Neural cell (in vitro differentiated cells): ENCODE results near the genes CDK9 and DPM2.

DNA sequence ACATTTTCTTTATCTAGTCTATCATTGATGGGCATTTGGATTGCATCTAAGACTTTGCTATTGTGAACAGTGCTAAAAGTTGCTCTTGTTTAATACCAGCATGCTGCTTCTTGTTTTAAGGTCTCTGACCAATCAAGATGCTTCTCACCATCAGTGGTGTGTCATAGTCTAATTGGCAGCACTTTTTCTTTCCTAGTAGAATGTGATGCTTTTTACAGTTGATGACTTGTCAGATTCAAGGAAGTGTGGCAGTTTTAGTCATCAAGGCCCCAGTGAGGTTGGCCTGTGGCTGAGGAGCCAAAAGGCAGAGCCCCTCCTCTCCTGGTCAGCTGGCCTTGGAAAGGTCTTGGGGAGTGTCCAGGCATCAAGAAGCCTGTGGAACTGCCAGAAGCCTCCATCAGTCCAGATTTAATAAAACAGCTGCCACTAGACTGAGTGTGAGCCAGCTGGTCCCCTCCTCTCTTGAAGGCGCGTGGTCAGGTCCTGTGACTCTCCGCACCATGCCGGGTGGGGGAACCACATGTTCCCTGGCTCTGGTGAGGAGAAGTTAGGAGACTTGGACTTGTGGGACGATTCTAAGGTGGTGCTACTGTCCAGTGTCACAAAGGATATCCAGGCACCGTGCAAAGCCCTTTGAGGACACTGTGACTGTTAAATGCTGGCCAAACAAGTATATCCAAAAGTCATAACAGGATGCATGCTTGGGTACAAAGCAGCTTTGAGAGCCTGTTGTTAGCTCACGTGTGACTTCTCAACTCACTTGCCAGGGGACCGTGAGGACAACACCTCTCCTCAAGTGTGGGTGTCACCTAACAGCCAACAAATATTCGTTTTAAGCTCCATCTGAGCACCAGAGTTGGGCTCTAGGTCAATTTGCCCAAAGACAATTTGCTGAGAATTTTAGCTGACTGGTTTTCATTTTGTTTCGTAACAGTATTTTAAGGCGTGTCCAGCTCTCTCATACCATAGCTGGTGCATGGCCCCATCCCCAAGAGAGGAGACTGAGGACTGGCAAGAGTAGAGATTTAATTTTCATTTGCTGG is 6.1 kb upstream of the ANGPTL2 start:
- RAMPAGE, long total RNA = no peak

GRCh38 chr9:127154629-127155183 is 32.3 kb upstream of the ANGPTL2 start:
- RAMPAGE, long total RNA = no peak

GRCh38 chr9:127557907-127558590 is 10.8 kb downstream of the NIBAN2 start:
- RAMPAGE, long total RNA = no peak

- RAMPAGE, long total RNA = no peak
Observed at GRCh38 chr9:127568016-127568498, 816 bp downstream of the NIBAN2 start.

DNA sequence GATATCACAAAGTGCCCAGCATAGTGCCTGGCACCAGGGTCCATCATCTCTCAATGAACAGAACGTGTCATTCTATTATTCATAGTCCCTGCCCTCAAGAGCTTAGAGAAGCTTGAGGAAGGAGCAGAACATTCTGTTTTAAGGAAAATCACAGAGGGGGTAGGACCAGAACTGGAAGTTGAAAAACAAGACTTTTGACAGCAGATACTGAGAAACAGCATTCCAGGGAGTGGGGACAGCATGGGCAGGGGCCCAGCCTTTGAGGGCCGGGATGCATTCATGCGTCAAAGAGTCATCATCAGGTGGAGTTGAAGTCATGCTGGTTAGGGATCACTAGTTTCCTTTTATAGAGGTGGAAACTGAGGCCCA is 1.6 kb upstream of the NIBAN2 start:
- RAMPAGE, long total RNA = no peak

GRCh38 chr9:127573921-127575125 is 5.5 kb upstream of the NIBAN2 start:
- RAMPAGE, long total RNA = no peak

GRCh38 chr9:127633908-127634402 is 21.9 kb downstream of the STXBP1 start:
- RAMPAGE, long total RNA = no peak

DNA sequence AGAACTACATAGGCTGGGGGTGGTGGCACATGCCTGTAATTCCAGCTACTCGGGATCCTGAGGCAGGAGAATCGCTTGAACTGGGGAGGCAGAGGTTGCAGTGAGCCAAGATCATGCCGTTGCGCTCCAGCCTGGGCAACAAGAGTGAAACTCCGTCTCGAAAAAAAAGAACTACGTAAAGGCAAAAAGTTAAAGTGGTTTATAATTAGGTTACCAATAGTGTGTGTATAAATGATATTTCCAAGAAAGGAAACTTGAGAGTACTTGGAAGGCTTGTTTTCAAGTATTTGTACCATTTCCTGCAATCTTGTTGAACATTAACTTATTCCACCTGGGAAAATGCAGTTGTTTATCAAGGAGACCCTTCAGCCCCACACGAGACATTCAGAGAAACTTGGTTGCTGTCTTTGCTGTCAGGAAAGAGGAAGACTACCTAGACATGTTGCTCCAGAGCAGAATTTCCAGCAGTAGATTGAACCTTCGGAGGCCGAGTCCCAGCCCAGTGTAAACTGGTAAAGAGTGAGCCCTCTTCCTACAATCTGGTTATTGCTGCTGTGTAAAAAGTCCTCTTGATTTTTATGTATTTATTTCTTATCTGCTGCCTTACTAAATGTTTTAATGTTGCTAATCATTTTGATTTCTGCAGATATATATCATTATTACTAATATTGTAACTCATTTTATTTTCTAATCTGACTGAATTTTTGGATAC is 30.1 kb downstream of the STXBP1 start:
- RAMPAGE, long total RNA = no peak

DNA sequence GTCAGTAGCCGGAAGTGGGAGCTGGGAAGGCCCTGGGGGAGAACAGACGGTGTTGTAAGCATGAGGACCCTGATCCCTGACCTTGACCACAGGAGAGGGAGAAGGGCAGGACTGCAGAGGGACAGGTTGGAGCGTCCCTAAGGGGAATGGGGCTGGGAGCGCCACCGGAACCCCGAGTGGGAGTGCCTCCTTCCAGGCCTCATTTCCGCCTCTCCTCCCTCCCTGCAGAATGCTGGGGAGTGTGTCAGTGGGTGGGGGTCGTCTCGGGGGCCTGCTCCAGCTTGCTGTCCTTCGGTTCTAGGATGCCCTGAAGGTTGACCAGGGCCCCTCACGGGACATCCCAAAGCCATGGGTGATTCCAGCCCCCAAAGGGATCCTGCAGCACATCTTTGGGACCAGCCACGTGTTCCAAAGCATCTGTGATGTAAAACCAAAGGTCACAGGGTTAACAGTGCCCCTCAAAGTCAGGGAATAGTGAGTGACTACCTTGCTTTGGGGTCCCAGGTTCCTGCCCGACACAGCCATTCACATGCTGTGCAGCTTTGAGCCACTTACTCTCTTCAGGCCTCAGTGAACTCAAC is 754 bp downstream of the TTC16 start:
- RAMPAGE, long total RNA = no peak

DNA sequence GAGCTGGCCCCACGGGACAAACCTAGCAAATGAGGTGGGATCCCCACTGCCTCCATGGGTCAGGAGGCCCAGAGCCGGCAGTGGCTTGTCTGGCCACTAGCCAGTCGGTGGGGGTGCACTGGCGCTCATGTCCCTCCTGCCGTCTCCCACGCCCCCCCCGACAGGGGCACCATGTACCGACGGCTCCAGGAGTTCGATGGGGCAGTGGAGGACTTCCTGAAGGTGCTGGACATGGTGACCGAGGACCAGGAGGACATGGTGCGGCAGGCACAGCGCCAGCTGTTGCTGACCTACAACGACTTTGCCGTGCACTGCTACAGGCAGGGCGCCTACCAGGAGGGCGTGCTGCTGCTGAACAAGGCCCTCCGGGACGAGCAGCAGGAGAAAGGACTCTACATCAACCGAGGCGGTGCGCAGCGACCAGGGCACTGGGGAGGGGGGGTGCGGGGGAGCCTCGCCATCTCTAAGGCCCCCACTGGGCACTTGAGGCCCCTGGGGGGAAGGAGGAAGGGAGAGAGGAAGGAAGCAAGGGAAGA is 8.1 kb downstream of the TTC16 start:
- RAMPAGE, long total RNA = no peak

DNA sequence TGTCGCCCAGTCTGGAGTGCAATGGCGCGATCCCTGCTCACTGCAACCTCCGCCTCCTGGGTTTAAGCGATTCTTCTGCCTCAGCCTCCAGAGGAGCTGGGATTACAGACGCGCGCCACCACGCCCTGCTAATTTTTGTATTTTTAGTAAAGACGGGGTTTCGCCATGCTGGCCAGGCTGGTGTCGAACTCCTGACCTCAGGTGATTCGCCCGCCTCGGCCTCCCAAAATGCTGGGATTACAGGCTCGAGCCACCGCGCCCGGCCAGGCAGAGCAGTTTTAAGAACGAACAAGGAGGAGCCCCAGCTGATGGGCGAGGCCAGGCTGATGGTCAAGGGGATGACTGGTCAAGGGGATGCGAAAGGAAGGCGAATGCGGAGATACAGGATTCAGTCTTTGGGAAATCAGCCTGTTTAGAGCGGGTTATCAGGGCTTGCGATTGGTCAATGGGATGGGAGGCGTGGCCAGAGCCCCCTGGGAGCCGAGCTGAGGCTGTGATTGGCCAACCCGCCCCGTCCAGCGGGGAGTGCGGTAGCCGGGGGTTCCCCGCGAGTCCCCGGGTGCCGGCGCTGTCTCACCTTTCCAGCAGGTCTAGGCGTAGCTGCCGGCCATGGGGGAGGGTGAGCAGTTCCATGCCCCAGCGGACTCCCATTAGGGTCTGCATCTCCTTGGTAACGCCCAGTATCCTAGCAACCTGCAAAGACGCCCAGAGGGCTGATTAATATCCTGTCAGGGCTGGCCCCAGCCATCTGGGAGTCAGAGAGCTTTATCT is 7.4 kb upstream of the TOR2A start:
- RAMPAGE, long total RNA = no peak

GRCh38 chr9:127785845-127786885 is at the start of gene CDK9:
CDK9 (plus strand) TSS chr9:127786034.
- RAMPAGE, long total RNA = no peak

GRCh38 chr9:127815908-127816278 is 13.2 kb downstream of the FPGS start:
- RAMPAGE, long total RNA = no peak

DNA sequence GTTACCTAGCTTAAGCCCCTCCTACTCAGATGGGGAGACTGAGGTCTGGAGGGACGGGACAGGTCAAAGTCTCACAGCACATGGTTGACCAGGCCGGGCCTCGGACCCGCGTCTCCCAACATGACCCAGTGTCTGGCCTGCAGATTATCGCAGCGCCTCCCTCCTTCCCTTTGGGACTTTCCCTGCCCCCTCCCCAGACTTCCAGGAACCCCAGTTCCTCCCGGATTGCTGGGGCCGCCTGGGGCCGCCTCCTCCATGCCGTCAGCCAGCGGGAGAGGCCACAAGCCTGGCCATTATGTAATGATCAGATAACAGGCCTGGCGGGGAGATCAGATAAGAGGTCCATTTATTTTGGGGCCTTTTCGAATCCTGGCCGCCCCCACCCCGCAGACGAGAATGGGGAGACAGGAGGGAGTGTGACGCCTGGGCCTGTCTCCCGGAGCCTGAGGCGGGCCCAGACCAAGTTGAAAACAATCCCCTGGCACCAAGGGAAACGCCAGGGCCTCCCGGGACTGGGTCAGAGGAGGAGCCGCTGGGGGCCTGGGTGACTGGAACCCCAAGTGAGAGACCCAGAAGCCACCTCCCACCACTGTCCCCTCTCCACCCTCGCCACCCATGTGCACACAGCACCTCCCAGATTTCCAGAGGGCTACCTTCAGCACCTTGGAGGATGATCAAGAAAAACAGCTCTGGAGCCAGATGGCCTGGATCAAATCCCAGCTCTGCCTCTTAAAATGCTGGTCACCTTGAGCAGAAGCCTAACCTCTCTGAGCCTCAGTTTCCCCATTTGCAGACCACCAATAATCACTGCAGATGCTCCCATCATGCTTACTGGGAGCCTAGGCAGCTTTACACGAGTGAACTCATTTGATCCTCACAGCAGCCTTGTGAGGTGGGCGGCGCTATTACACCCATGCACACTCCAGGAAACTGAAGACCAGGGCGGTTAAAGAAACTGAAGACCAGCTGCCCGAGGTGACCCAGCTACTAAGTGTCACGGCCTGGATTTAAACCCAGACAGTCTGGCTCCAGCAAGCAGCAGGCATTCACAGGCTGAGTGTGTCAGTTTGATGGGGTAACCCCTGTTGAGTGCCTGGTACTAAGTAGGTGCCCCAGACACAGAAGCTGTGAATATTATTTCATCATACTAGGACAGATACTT is 7.8 kb downstream of the ENG start:
- RAMPAGE, long total RNA = no peak

DNA sequence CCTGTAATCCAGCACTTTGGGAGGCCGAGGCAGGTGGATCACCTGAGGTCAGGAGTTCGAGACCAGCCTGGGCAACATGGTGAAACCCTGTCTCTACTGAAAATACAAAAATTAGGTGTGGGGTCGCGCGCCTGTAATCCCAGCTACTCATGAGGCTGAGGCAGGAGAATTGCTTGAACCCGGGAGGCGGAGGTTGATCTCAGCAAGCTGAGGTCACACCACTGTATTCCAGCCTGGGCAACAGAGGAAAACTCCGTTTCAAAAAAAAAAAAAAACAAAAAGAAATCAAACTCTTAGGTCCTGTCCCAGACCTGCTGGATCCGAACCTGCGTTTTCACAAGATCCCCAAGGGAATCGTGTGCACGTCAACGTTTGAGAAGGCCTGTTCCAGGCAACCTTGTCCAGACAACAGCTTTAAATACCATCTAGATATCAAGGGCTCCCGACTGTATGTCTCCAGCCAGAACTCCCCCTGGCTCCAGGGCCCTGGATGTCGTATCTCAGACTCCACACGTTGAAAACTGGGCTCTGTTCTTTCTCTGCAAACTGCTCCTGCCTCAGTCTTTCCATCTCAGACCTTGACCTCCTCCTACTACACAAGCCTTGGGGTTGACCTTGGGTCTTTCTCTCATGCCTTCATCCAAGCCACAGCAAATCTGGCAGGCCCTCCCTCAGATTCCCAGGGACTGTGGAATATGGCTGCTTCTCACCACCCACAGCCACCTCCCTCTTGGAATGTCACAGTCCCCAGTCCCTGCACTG is 5.7 kb upstream of the ENG start:
- RAMPAGE, long total RNA = no peak

GRCh38 chr9:127937717-127938181 is at the start of gene DPM2:
DPM2 (minus strand) TSS chr9:127937854.
- RAMPAGE, long total RNA = no peak

DNA sequence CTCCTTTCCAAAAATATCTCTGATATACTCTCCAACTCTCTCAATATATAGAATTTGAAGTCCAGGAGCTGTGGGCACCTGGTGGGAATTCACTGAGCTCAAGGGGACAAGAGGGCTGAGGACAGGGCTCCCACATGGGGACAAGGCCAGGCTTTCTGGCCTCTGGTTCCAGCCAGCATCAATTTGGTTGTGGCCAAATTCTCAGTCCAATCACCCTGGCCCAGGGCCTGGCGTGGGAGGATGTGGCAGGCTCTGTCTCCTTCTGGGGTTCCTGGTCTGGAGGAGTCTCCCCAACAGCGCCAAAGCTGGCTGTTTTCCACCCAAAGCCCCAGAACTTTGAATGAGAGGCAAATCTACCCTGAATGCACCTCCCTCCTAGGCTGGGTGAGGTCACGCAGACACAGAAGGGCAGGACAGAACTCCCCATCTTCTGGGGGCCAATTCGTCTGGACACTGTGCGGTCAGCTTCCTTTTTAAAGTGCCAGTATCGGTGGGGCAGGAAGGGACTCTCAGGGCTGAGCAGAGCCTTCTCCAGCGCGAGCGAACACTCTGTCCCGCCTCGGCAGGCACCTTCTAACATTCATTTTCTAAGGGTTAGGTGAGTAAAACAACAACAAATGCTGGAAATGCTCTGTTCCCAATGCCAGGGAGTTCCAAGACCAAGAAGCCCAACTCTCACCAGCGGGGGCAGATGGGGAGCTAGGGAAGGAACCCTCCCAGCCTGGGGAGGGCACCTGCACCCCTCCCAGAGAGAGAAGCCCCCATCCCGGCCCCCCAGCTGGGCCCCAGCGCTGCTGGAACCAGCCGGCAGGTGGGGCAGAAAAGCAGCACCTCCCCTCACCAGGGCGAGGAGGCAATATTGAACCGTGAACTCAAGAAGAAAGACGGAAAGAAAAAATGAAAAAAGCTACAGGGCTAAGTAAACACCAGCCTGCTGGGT is 3.6 kb upstream of the DPM2 start:
- RAMPAGE, long total RNA = no peak

DNA sequence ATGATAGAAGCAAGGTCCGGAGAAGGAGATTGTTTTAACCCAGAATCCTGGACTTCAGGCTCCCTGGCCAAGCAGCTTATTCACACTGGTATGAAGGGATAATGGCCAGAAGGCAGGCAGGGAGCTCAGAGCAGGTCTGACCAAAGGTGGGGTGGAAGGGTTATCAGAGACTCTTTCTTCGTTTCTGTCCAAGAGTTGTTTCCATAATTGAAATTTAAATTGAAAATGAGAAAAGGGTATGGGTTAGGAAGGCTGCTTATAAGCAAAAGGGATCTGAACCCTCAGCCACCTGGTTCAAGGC is 17.9 kb downstream of the EEIG1 start:
- RAMPAGE, long total RNA = no peak

- RAMPAGE, long total RNA = no peak
Observed at GRCh38 chr9:128071945-128073134, 4.3 kb downstream of the SLC25A25 start.

DNA sequence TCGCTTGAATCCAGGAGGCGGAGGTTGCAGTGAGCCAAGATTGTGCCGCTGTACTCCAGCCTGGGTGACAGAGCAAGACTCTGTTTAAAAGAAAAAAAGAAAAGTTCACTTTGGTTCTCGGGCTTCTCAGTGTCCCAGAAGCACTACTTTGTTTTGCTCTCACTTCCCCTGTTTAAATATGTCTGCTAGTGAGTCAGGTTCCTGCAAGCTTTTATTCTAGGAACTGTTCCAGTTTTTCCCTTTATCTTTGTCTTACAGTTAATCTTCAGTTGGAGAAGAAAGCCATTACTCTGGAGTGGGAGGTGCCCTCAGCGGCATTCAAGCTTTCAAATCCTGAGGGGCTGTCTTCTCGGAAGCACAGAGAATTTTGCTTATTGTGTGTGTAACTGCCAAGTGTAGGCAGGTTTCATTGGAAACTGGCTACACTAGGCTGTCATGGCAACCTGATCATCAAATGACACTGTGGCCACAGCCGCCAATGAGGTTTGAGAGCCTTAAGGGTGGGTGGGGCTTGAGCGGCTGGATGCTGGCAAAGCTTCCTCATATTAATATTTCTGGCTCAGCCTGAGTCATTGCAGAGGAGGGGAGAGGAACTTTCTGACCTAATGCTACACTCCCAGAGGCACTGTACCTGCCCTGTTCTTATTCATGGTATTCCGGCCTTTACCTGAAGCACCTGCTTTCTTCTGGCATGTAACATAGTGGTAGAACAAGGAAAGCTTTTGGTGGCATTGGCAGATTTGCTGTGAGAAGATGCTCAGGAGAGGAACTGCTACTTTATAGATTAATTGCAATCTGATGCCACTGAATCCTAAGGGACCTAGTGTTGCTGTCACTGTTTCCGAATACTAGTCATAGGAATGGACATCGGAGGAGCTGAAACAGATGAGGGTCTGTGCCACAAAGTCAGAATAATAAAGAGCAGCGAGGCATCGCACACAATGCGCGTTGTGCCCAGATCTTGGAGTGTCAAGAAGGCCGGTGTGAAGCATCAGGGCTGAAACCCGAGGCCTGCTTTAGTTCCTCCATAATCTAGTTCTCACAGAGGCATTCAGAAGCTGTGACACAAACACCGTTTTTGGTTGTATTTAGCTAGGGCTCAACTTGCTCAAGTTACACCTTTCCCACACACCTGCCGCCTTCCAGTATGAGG is 26.4 kb downstream of the SLC25A25 start:
- RAMPAGE, long total RNA = start-site peak on the minus strand centred at position 345 of the sequence, 106 bp wide, 14 and 6 reads in 2 replicates; start-site peak on the plus strand centred at position 571 of the sequence, 19 bp wide, 34 and 40 reads in 2 replicates